Bile duct (tissue), 1 donor: ENCODE data around the genes HOXB3 and PHB1.

DNA sequence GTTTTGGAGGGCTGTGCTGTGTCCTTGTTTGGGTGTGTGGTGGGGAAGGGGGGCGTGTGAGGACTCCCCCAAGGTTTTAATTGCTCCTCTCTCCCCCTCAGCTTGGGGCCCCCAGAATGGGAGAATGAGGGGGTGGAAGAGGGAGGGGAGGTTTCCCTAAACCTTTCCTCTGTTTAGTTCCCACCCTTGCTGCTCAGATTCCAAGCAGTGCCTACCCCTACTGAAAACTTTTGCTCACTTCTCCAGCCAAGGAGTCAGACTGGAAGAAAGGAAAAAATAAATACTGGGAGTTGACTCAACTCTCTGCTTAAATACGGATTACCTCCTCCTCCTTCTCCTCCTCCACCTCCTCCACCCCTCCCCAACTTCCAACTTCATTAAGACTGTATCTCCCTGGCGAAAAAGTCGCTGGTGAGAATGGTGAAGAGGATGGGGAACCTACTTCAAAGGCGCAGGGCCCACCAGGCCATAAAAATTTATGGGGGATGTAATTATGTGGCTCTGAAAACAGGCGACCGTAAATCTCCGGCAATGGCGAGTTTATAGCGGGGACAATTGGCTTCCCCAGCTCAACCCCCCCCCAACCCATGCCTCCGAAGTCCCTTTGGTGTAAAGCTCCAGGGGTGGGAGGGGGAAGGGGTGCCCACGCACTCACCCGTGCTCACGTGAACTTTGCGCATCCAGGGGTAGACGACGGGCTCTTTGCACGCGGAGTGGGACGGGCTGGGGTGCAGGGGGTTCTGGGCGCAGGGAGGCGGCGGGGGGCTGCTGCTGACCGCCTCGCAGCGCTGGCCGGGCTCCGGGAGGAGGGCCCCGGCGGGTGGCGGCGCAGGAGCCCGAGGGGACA, 719 bp downstream of the HOXB4 start:
- PRO-cap: unidirectional peak, plus-strand start at position 196 of the sequence; bidirectional peak, plus-strand start at position 379 of the sequence, minus-strand start at position 284 of the sequence

DNA sequence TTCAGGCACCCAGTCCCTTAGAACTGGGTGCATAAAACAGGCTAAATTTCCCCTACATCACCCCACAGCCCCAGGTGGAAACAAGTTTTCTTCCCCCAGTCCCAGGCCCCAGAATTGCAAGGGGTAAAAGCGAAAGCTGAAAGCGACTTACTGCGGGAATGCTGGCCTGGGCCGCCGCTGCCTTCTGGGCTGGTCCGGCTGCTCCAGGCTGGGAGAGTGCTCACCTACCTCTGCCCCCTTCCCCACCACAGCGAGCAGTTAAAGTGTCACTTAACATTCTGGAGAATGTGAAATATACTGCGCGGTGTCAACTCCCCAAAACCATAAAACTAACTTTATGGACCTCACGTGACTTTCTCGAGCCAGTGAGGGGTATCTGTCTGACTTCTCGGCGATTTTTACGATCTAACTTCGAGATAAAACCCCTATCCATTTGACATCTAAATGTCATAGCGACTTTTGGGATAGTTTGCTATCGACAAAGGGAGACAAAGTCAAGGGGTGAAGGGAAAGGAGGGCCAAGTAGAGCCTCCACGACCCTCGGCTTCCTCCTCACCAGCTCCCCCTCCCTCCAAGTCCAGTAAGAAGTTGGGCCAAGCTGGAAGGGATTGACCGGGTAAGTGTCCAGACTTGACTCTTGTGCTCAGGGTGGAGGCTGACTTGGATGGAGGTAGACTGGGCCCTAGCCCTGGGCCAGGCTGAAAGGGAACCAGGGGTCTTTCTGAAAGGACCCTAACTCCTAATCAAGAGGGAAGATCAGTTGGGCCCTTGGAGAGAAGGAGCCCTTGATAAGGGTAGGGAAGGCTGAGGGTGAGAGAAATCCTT, at the start of gene HOXB3:
Gene HOXB3 (minus strand): TSS at position 268 of the 825 bp plus-strand sequence.
- PRO-cap: unidirectional peak, plus-strand start at position 180 of the sequence; bidirectional peak, plus-strand start at position 646 of the sequence, minus-strand start at position 641 of the sequence

GRCh38 chr17:48628264-48628568, 2.1 kb upstream of the HOXB9 start:
- PRO-cap: no peak

GRCh38 chr17:48643256-48643716, 17.1 kb upstream of the HOXB9 start:
- PRO-cap: no peak

- PRO-cap: no peak
Measured at GRCh38 chr17:48852077-48852875, 21.4 kb downstream of the CALCOCO2 start.

DNA sequence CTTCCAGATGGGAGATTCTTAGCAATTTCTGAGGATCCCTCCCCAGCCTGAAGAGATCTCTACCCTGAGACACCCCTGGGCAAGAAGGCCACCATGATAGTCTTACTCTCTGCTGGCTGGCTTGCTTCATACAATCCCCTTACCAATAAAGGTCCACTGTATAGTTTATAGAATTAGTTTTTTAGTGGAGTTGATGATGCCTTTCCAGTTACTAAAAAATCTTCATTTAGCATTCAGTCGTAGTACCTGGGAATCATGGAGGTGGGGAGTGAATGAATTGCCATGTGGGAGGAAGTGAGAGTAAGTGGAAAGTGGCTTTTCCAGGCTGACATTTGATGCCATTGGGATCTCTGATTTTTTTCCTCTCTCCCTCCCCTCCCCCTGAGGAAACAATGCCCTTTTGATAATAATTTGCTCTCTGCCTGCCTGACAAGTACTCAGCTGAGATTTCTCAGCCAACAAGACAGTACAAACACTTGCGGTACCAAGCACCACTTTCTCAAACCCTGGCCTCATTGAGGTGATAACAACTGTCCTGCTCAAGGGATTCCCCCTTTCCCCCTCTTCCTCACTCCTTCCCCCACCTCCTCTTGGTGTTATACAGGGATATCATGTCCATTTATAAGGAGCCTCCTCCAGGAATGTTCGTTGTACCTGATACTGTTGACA, 2.1 kb downstream of the UBE2Z start:
- PRO-cap: no peak

DNA sequence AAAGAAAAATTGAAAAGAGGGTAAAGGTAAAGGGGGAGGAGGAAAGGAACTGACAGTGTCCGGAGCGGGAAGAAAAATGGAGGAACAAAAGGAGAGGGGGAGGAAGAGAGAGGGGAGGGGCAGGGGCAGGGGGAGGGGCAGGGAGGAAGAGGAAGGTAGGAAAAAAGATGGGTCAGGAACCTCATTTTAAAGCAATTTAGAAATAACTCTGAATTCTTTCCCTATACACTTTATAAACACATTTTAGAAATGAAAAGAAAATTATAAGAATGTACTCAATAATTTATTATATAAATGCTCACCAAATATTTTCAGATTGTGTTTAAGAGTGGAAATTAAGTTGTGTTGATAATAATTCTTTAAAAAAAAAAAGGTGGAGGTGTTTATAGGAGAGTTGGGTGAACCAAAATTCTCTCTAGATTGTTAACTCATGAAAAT, 6.1 kb upstream of the IGF2BP1 start:
- PRO-cap: no peak

DNA sequence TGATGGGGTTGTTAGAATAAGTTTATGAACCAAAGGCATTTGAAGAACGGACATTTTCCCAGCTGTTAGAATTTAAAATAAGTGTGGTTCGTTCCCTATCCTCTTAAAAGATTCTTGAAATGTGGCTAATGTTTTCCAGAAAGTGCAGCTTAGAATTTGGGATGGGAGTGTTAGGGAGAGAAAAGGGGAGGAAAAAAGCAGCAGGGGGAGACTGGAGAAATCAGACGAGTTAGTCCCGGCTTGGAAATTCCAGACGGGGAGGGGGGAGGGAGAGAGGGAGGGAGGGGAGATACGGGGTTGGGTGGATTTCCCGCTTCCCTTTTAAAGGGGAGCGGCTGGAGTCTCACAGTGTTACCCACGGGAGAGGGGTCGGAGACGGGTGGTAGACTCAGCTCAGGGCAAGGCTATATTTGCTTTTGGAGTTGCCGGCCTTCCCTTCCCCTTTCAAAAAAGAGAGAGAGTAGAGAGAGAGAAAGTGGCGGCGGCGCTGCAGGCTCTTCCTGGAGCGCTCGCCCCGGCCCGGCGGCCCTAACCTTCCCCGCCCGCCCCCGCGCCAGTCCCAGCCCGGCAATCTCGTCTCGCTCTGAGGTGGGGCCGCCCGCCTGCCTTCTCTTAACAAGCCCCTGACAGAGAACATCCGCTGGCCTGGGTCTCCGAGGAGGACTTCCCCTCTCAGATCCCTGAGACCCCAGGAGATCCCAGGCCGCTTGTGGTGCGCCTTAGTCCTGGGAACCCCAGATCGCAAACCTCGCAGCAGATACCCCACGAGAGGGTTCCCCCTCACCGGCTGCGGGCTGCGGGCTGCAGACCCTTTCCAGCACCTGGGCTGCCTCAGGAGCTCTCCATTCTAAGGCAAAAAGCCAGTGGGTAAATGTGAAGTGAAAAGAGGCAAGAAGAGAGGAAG, 6.6 kb downstream of the IGF2BP1 start:
- PRO-cap: no peak

GRCh38 chr17:49208851-49209880, 1.2 kb downstream of the GNGT2 start:
- PRO-cap: no peak

- PRO-cap: no peak
Measured at GRCh38 chr17:49224432-49225461, 5.8 kb downstream of the PHOSPHO1 start.

DNA sequence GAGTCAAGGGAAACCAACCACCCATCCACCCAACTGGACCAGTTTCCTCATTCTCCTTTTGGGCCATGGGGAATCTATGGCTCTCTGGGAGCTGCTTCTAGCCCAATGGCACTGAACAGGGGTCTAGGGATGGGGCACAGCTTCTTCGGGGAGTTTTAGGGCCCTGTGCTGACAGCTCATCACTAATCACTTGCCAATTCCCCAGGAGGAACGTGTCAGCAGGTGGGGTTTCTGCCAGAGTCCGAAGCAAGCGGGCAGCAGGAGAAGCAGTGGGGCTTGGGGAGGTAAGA, 5.2 kb downstream of the PHOSPHO1 start:
- PRO-cap: no peak

DNA sequence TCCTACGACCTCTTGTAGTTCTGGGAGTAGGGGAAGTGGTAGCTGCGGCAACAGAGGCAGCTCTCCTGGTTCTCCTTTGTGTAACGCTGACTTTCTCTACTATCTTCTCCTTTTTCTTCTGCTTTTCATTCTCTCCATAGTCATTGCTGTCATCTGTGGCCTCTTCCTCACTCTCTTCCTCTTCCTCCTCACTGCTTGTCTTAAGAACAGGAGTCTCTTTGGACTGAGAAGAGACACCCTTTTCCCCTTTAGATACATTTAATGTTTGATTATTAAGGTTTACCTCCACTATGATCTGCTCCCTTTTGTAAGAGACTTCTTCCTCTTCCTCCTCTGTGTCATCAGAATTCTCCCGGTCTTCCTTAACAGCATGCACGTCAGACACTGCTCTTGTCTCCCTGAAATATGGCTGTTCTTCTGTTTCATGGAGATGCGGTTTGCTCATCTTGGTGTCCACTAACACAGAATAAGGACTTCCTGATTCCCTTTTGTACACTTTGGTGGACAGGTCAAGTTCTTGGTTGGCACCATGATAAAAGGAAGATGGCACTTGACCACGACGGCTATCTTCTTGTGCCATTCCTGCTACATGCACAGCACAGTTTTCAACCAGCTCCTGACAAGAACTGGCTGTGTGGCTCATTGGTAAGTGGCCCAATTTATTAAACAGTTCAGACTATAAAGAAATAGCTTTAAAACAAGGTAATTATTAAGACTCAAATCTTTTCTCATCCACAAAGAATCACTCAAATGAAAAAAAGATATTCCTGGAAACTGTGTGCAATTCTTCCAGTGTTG, 44.8 kb downstream of the ZNF652 start:
- PRO-cap: no peak

DNA sequence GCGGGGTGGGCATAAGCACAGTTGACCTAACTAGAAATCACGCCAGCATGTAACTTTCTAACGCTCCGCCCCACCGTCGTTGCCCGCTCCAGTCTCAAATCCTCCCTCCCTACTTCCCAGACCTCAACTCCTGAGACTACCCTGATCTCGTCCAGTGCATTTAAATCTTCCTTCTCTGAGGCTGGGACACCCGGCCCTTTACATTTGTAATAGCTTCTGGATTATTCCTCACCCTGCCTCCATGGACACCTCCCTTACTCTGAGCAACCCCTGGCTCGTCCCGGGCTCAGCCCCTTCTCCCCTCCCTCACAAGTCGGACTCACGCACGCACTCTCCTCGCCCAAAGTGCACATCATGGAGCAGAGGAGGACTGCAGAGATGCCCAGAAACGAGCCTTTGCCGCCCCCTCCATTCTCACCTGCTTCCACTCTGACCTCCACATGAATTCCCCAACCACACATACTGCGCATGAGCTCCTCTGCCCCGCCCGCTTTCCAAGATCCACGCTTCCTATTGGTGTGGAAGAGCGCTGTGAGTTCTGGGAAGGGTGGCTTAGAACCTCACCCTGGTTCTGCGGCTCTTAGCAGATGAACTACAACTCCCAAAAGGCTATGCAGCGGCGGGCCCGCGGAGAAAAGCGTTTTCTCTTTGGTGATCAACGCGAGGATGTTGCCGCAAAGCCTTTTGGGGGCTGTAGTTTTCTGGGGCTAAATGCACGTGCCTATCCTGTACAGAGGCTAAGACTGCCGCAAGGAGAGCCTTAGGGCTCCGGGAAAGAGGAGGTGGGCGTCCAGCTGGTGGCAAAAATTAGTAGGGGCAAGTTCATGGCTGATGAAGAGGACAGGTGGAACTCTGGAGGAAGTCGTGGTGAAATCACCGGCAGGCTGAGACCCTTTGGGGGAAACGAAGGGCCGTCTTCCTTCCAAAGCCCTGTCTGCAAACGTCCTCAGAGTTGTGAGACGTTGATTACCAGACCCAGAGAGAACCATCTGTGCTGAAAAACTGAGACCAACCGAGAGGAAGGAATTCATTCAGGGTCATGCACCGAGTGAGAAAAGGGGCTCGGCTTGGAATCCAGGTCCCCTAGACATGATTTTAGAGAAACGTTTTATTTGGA, at the start of gene PHB1:
Gene PHB1 (minus strand): TSS at position 466 of the 1,117 bp plus-strand sequence.
- PRO-cap: bidirectional peak, plus-strand start at position 724 of the sequence, minus-strand start at position 464 of the sequence

DNA sequence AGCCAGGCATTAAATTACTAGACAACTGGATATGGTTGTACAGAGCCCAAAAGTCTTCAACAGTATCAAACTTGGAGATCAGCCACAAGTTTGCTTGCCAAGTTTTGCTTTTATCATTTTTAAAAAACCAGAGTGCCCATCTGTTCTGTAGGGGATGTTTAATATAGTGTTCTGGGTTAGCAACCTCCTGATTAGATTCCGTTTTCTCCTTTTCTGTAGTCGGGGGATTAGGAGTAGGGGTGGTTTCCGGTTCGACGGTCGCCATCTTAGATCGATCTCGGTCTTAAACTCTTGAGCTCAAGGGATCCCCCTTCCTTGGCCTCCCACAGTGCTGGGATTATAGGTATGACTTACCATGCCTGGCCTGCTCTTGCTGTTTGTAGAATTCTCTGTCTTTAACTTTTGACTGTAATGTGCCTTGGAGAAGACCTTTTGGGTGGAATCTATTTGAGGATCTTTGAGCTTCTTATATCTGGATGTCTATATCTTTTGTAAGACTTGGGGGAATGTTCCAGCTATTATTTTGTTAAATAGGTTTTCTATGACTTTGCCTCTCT, 10.1 kb upstream of the PHB1 start:
- PRO-cap: no peak

DNA sequence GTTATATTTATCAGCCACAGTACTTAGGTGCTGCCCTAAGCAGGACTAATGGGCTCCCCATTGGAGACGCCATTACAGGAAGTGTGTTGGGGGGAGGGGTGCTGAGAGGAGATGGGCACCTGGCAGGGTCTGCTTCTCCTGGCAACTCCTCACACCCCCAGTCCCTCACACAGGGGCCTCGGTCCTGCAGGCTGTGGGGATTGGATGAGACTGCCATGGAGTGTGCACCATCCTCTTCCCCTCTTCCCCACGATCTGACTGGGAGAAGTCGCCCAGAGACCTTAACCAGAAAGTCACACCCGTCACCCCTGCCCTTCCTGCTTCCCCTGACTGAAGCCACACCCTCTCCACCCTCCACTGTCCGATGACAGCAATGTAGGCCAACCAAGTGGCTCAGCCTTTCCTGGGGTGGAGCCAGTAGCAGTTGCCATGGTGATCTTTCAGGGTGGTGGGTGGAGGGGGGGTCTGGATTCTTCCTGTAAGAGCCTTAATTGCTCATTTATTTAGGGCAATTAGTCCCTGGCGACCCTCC, 37.4 kb upstream of the PHB1 start:
- PRO-cap: no peak

DNA sequence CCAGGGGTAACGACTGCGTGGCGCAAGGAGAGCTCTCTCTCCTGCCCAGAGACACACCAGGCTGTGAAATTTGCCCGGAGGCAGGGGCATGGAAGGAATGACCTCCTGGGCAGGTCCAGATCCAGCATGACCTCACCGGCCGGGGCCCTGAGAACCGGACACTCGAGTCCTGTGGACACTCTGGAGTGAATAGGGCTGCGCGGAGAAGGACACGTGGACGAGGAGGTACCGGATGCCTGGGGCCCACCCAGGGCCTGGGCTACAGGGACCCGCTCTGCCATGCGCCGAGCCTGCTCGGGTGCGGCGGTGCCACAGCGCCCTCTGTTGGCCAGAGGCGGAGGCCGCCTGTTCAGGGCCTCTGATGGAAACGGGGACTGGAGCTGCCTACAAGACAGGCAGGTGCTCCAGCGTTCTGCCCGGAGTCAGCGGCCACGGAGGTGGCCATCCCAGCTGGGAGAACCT, 19.5 kb upstream of the NXPH3 start:
- PRO-cap: no peak

DNA sequence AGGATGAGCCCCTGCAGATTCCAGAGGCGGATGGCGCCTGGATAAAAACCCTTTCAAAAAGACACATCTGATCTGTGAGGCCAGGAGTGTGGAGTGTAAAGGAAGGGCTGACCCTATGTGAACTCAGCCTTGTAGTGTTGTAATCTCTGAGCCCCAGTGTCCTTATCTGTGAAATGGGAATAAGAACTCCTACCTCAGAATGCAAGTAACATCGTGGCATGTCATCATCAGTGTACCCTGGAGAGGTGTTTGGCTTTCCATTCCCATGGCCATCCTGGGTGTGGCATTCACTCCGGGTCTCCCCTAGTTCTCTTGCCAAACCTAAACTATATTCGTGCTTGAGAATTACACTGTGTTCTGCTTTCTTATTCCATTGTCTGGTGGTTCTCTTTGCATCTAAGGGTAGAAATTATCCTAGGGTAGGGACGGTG, 1.9 kb downstream of the NXPH3 start:
- PRO-cap: no peak

- PRO-cap: no peak
Measured at GRCh38 chr17:49700408-49701586, 7.0 kb downstream of the SLC35B1 start.

- PRO-cap: no peak
Measured at GRCh38 chr17:49707115-49707527, 643 bp downstream of the SLC35B1 start.

DNA sequence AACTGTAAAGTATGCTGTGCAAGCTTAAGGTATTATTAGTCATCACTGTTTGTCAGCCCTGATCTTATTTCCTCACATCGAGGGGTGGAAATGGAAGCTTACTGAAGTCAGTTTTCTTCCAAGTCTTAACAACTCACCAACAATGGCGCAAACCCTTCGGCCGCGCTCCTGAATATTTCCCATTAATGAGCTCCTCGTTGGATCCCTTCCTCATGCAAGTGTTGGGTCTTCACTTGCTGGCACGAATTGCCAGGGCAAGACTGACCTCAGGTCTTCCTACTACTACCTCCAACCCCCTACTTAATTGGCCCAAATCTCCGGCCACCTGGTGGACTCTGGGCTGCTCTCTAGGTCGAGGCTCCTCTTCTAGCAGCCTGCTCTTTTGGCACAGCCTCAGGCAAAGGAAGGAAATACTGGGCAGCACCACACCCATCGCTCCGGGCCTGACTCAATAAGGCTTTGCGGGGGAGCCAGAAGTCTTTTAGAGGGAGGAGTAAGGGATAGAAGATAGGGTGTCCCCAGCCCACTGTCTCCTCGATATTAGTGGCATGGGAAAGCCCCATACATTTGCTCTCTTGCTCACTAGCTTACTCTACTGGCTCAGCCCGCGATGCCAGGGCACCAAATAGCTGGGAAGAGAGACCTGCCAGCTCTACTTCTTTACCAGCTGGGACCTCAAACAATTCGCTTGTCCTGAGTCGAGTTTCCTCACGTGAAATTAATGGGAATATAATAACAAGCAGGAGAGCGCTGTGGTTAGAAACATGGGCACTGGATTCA, 1.1 kb upstream of the SLC35B1 start:
- PRO-cap: no peak